ENCODE measurements around a stretch of chr2.

DNA sequence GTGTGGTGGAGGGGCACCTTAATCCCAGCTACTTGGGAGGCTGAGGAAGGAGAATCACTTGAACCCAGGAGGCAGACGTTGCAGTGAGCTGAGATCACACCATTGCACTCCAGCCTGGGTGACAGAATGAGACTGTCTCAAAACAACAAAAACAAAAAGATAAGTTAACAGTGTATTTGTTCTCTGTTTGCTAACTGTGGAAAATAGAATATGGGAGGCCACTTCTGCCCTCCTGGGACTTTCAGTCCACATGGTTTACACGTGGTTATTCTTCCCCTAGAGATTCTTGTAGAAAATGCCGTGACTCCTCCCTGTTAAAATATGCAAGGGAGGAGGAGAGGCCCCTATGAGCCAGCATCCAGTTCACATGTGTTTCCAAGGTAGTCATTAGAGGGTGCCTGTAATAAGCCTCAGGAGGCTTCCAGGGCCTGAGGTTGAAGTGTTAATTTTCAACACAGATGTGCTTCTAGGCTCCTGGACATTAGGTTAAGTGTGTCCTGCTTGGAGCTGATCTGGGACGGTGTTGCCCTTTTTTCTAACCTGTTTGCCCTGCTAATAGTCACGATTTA, 71.6 kb downstream of the PRKCE start:
- PRO-cap = no peak
CAGE:
- cytosol, long polyA plus RNA = no peak
- long polyA plus RNA = no peak
- nucleus, long polyA plus RNA = no peak

- PRO-cap = no peak
CAGE:
- cytosol, long polyA plus RNA = no peak
- long polyA plus RNA = no peak
- nucleus, long polyA plus RNA = no peak
Measured at GRCh38 chr2:45821812-45822446, 170.5 kb downstream of the PRKCE start.

GRCh38 chr2:45888844-45889639, 237.6 kb downstream of the PRKCE start:
- PRO-cap = no peak
CAGE:
- cytosol, long polyA plus RNA = no peak
- long polyA plus RNA = no peak
- nucleus, long polyA plus RNA = no peak

- PRO-cap = no peak
CAGE:
- cytosol, long polyA plus RNA = no peak
- long polyA plus RNA = no peak
- nucleus, long polyA plus RNA = no peak
Measured at GRCh38 chr2:45936020-45936790, 284.7 kb downstream of the PRKCE start.

DNA sequence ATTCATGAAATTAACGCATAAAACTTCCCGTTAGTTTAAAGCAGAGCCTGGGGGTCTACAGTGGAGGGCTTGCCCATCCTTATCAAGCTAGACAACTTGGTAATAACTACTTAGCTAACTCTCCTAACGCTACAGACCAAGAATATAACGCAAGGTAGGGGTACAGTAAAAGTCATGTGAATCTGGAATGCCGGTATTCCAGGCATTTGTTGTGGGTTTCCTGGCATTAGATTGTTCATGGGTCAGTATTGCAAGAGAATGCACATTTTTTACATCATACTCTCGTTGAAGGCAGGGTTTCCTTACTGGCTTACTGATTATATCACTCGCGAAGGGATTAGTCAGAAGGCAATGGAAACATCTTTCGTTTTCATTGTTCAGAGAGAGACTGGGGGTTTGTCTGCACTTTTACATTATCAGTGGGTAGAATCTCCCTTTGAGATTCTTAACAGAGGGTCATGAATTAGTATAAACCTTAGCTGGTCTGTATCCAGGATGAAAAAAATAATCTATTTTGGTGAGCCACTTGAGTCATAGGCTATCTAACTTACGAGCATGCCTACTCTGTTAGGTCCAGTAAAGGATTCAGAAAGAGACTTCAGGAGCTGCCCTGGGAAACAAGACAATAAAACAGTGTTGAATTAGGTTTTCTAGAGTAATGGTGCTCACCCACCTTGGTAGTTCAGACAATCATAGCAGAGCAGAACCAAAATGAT, 229.4 kb upstream of the EPAS1 start:
- PRO-cap = no peak
CAGE:
- cytosol, long polyA plus RNA = no peak
- long polyA plus RNA = no peak
- nucleus, long polyA plus RNA = no peak

- PRO-cap = no peak
CAGE:
- cytosol, long polyA plus RNA = no peak
- long polyA plus RNA = no peak
- nucleus, long polyA plus RNA = no peak
Measured at GRCh38 chr2:46273208-46273520, 24.0 kb upstream of the EPAS1 start.

- PRO-cap = no peak
CAGE:
- cytosol, long polyA plus RNA = no peak
- long polyA plus RNA = no peak
- nucleus, long polyA plus RNA = no peak
Measured at GRCh38 chr2:46275788-46276428, 21.3 kb upstream of the EPAS1 start.

DNA sequence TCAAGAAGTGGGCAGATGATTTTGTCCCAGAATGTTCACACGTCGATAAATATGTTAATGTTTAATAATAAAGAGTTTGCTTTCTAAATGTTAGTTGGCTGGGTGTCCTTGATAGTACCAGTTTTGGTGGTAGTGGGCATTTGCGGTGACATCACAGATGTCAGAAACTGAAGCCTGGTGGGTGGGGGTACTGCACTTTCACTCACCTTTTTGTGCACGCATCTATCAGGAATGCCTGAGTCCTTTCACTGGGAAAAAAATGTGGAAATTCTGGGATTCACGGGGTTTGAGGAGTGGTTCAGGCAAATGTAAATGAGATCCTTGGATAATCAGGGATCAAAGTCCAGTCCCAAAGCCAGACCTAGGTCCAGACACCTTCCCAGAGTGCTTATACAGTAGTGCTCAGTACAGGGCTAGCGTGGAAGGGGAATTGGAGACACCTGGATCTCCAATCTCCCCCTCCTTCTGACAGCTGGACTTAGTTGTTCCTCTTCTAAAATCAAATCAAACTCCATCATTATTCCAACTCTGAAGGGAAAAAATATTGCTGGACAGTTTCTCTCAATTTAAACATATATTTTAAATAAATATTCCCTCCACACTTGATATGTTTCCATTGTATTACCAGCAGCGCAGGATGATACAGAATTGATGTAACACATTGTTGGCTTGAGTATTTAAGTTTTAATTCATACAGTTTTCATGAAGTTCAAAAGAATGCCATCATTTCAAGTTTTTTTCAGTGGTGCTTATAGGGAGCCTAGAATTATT, 3.4 kb downstream of the EPAS1 start:
- PRO-cap = no peak
CAGE:
- cytosol, long polyA plus RNA = no peak
- long polyA plus RNA = no peak
- nucleus, long polyA plus RNA = no peak

- PRO-cap = no peak
CAGE:
- cytosol, long polyA plus RNA = no peak
- long polyA plus RNA = no peak
- nucleus, long polyA plus RNA = no peak
Measured at GRCh38 chr2:46303110-46304186, 6.2 kb downstream of the EPAS1 start.

DNA sequence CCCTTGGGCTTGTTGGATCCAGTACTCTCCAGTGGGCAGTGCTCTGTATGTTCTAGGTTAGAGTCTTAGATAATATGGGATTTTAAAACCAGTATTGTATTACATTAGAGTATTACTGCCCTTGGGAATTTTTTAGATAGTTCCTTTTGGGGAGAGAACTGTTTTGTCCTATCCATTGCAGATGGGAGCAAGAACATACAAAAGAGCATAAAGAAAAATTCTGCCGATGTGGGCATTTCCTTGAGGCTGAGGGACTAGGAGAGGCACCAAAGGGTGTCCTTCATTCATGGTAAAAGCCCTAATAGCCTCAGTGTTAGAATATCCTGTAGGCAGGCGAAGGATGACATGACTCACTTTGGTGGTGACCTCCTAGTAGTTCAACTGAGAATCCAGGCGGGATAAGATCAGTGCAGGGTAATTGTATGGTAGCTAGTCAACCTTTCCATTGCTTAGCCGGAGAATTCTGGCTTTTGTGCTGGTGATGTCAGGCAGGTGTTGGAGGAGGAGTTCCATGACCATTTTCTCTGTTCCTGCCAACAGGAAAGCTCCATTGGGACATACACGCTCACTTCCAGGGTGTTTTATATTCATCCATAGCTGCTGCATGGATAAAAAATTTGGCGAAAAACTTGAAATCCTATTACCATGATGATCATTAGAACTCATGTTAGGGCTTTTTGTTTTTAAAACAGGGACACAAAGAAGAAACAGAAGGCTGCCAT, 28.1 kb downstream of the EPAS1 start:
- PRO-cap = no peak
CAGE:
- cytosol, long polyA plus RNA = no peak
- long polyA plus RNA = no peak
- nucleus, long polyA plus RNA = no peak

- PRO-cap = no peak
CAGE:
- cytosol, long polyA plus RNA = no peak
- long polyA plus RNA = no peak
- nucleus, long polyA plus RNA = no peak
Measured at GRCh38 chr2:46334670-46335557, 37.7 kb downstream of the EPAS1 start.

DNA sequence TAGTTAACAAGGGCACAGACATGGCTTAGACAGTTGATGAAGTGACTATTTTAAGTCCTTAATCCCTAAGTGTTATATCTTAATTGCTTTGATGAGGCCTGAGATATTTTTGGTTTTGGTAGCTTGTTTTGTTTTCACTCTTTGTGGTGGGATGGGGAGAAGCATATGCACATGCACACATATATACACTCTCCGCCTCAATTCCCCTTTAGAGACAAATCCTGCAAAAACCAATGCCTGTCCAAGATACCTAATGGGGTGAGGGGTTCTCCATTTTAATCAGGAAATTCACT, 66.7 kb downstream of the EPAS1 start:
- PRO-cap = no peak
CAGE:
- cytosol, long polyA plus RNA = no peak
- long polyA plus RNA = no peak
- nucleus, long polyA plus RNA = no peak

DNA sequence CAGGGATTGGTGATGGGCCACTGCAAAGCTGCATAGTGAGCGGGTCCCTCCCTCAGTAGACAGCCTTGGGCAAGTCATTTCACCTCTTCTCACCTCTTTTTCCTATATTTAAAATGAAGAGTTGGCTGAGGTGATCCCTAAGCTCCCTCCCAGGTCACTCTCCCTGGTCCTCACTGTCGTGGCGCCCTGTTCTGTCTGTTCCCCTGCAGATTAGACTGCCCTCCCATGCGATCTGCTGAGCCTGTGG, 78.1 kb downstream of the EPAS1 start:
- PRO-cap = no peak
CAGE:
- cytosol, long polyA plus RNA = no peak
- long polyA plus RNA = no peak
- nucleus, long polyA plus RNA = no peak

DNA sequence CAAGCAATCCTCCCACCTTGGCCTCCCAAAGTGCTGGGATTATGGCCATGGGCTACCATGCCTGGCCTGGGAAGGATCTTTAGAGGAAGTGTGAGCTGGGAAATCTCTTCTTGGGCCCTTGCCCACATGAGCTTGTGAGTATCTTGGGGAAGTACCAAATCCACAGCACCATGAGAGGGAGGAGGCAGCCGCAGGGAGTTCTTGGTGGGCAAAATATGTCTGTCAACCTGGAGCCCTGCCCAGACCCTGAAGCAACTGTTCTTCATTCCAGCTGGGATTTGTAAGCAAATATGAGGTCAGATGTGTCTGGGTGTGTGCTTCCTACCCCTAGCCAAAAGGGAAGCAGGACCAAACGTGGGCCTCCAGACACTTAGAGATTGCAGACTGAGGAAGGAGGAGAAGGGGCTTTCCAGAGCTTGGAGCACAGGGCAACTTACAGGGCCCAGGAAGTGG, 21.1 kb upstream of the RHOQ start:
- PRO-cap = no peak
CAGE:
- cytosol, long polyA plus RNA = no peak
- long polyA plus RNA = no peak
- nucleus, long polyA plus RNA = no peak

DNA sequence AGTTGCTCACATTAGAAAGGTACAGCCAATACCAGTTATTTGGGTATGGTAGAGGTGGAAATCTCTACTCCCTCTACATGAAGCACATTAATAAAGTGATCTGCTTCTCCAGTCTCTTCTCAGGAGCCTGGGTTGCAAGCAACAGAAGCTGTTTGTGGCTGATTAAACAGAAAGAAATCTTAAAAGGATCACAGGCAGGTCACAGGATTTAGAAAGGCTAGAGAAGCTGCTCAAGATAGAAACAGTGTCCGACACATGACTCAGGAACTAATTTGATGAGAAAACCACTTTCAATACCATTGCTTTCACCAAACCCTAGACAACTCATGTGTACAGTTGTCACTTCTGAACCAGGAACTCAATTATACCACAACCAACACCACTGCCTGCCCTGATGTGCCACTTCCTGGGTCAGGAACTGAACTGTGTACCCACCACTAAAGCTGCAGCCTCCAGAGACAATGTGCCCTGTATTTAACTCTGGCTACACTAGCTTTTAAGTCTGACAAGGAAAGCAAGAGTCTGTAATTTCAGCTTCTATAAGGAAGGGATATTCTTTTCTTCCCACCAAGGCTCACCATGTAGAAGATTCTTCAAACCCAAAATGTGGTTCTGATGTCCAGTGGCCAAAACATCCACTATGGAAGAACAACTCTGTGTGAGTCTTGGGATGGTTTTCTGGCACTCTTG, 6.9 kb upstream of the RHOQ start:
- PRO-cap = no peak
CAGE:
- cytosol, long polyA plus RNA = no peak
- long polyA plus RNA = no peak
- nucleus, long polyA plus RNA = no peak

GRCh38 chr2:46547409-46547679, 5.0 kb upstream of the ATP6V1E2 start:
- PRO-cap = no peak
CAGE:
- cytosol, long polyA plus RNA = no peak
- long polyA plus RNA = no peak
- nucleus, long polyA plus RNA = no peak

GRCh38 chr2:46547680-46548802, 5.7 kb upstream of the ATP6V1E2 start:
- PRO-cap = no peak
CAGE:
- cytosol, long polyA plus RNA = no peak
- long polyA plus RNA = no peak
- nucleus, long polyA plus RNA = no peak

GRCh38 chr2:46554171-46555107, 12.1 kb upstream of the ATP6V1E2 start:
- PRO-cap = no peak
CAGE:
- cytosol, long polyA plus RNA = no peak
- long polyA plus RNA = no peak
- nucleus, long polyA plus RNA = no peak

GRCh38 chr2:46563063-46563788, 20.8 kb upstream of the ATP6V1E2 start:
- PRO-cap = no peak
CAGE:
- cytosol, long polyA plus RNA = no peak
- long polyA plus RNA = no peak
- nucleus, long polyA plus RNA = no peak

DNA sequence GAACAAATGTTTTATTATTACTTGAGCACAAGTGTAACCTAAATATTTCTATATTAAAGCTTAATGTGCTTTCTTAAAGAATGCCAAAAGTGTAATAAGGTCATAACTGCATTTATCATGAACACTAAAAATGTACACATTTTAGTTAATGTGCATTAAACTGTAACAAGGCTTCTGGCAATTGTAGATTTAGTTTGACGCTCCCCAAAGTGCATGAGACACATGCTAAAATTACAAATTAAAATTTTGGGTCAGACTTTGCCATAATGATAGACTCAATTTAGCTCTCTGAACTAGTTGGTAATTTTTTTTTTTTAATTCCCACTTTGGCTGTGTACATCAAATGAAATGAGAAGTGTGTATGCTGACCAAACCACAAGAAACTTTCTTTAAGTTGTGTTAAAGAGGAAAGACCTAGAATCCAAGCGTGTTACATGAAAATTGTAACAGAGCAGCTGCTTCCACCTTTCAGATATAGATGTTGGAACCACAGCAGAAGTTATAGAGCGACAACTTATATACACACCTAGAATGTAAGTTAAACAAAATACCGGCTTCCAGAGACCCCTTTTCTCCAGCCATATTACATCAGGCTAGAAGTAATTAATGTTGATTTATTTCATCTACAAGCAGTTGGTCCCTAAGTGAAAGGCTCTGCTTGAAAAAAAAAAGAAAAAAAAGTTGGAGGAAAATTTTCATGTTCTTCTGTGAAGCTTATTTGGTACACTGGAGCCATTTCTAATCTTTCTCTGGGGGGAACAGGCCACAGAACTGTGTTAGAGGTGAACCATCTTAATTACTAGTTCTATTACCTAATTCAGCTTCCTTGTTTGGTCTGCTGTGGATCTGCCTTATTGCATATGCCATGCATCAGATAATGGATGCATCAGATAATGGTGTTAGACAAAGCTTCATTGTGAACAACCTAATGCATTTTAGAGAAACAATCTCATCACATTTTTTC, 34.9 kb downstream of the PIGF start:
- PRO-cap = no peak
CAGE:
- cytosol, long polyA plus RNA = no peak
- long polyA plus RNA = no peak
- nucleus, long polyA plus RNA = no peak